Transverse colon (tissue), 4 donors: ENCODE measurements around a stretch of chr9.

DNA sequence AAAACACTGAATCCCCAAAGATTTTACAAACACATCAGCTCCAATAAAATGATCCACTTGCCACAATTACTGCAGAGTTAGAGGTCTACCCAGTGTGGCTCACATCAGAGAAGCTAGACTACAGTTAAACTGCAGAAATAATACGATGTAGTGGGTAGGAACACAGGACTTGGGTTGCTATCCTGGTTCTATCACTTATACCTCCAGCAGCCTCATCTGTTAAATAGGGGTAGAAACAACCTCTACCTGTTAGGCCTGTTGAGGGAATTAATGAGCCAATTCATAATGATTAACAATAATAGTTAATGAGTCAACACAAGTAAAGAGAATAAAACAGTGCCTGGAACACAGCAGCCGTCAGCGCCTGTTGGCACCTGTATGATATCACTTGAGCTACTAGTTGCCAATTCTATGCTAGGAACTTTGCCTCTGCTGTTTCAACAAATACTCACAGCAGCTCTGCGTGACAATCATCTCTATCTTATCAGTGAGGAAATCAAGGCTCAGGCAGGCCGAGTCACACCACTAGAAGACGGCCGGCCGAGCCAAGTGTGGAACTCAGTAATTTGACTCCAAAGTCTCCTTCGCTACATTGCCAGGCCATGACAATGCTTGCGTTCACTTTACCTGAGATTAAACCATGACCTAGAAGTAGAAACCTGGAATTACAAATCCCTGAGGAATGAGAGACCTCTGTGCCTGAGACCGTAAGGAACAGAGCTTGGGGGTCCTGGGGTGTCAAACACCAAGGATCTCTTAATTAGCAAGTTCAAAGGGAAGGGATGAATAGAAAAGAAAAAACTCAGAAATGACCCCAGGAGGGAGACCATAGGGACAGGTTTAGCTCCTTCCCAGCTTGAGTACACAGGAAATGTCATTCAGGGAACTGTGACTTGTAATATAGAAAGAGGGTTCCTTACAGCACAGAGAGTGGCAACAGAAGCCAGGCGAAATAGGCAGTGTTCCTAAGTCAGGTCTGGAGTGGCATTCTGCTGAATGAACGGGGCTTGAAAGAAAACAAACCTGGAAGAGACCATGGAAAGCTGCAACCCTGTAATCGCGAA is 109.2 kb downstream of the SUSD1 start:
- PRO-cap, result bidirectional peak, plus-strand start at position 528 of the sequence, minus-strand start at position 383 of the sequence
- RAMPAGE, long total RNA, 4 experiments, result no peak in any of the 4 experiments

DNA sequence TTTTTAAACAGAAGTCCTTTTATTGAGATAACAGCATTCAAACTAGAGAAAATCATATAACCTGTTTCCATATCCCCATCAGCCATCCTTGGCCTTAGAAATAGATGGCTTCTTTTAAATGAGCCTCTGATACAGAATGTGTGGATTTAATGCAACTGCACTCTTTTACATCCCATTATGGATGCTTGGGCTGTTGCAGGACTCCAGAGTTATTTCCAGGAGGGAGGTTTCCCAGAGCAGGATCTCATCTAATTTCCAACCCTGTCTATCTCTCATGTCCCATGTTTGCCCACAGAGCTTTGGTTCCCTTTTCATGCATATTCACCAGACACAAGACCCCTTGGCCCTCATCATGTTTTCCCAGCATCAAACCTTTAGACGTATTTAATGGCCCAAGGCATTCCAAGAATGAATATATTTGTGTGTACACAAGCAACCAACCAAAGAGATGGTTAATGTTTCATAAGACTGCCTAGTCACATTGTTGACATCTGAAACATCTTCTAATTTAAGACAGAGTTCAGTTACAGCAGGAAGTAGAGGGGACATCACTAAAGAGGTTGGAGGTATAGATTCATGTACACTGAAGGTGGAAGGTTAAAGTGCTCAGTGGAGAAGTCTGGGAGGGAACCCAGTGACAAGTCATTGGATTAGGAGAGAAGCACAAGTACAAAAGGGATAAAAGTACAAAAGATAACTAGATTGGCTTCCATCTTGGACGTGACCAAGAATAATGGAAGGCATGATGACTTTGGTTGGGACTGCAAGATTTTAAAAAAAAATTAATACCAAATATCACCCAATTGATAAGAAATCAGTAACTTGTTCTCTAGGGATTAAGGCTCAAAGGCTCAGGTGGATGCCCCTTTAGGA is 49.2 kb downstream of the SUSD1 start:
- PRO-cap, result bidirectional peak, plus-strand start at position 609 of the sequence, minus-strand start at position 410 of the sequence; unidirectional peak, plus-strand start at position 609 of the sequence
- RAMPAGE, long total RNA, 4 experiments, result no peak in any of the 4 experiments

DNA sequence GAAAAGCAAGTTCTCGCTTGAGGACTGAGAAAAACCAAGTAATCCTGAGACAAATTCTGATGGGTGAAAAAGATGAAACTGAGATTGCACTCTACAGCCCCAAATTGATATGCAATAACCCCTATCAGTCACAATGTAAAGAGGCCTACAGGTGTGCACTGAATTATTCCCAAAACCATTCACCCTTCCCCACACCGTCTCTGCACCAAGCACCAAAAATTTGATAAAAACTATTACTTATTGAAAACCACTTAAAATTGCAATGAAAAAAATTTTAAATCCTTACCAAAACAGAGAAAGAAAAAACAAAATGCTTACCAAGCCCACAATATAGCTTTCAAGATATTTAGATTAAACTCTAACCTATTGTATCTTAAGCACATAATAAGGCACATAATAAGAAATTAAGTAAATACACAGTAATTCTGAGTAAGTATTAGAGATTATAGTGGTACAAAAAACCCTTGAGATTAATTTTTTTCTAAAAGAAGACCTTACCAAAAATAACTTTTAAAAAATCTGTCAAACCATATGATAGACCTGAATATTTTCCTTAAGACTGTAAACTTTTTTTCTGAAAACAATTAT is 47.4 kb upstream of the SUSD1 start:
- PRO-cap, result no peak
- RAMPAGE, long total RNA, 4 experiments, result no peak in any of the 4 experiments

GRCh38 chr9:112597733-112598450 is 111.3 kb downstream of the KIAA1958 start:
- PRO-cap, result no peak
- RAMPAGE, long total RNA, 4 experiments, result no peak in any of the 4 experiments

DNA sequence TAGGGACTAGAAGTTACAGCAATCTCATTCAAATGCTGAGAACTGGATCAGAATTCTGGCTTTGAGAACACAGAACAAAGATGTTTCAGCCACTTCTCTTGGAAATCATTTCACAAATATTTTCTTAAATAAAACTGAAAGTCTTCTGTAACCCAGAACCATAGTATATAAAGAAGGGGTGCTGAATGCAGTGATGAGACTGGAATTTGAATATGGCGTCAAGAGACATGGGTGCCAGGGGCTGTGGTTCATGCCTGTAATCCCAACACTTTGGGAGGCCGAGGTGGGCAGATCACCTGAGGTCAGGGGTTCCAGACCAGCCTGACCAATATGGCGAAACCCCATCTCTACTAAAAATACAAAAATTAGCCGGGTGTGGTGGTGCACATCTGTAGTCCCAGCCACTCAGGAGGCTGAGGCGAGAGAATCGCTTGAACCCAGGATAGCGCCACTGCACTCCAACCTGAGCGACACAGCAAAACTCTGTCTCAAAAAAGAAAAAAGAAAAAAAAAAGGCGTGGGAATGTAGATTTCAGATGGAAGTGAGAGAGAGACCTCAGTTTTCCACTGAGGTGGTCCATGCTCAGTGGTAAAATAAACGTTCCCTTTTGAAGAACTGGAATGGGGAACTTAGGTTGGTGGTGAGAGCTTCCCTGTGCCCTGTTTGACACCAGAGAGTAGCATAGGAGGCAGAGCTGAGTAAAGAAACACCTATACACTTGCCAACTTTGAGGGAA is 110.9 kb downstream of the INIP start:
- PRO-cap, result no peak
- RAMPAGE, long total RNA, 4 experiments, result start-site peak on the plus strand in 1 of 4 experiments, centred at position 454 of the sequence, 5 reads per replicate

DNA sequence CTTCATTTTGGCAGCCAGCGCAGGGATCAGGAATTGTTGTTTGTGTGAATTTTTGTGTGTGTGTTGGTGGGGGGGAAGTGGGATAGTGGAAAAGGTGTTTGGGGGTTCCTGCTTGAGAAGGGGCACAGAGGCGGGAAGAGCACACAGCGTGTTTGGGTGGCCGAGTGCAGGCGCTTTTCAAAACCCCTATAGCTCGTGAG is 11.5 kb downstream of the SNX30 start:
- PRO-cap, result unidirectional peak, plus-strand start at position 119 of the sequence
- RAMPAGE, long total RNA, 4 experiments, result no peak in any of the 4 experiments

- PRO-cap, result no peak
- RAMPAGE, long total RNA, 4 experiments, result no peak in any of the 4 experiments
Observed at GRCh38 chr9:113152558-113153120, 1.8 kb downstream of the SLC31A2 start.

- PRO-cap, result bidirectional peak, plus-strand start at chr9:113156055, minus-strand start at chr9:113156029
- RAMPAGE, long total RNA, 4 experiments, result no peak in any of the 4 experiments
Observed at GRCh38 chr9:113155754-113156427, 5.1 kb downstream of the SLC31A2 start.

DNA sequence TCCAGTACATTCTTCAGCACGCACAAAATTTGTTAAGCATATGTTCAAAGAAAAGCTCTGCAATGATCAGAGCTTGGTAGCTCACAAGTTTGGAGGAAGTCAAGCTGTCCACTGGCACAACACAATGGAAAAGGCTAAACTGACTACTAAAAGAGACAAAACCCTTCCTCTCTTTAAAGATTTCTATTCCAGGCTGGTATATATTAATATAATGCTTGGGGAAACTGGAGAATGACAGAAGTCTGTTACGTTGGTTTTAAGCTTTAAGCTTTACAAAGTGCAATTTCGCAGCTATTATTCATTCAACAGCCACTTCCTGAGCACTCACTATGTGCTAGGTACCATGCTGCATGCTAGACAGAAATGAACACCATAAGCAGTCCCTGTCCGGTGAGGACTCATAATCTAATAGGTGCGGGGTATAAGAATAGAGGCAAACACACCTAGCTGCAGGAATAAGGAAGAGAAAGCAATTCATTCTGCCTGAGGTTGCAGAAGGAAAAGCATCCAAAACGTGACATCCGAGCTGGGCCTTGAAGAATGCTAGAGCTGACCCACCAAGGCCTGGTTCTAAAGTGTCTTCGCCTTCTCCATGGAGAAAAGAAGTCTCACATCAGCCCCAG is 719 bp downstream of the FKBP15 start:
- PRO-cap, result unidirectional peak, plus-strand start at position 486 of the sequence
- RAMPAGE, long total RNA, 4 experiments, result no peak in any of the 4 experiments

DNA sequence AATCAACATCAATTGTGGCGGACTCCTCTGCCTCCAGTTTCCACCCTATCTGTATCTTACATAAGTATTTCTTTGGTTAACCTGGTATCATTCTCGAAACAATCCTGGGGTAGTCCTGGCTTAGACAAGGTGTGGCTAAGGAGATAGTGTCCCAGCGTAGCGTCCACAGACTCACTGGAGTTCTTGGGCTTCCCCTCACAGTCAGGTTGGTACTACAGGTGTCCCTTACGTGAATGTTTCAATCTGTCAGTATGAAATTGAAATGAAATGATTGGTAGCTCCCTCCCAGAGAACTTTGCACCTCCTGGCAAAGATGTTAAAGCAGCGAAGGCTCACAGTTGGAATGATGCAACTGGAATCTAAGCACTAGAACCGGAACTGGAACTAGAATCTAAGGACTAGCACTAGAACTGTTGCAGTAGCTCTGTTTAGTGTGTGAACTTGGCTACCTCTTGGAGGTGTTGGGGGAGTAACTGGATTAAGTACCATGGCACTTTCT is 1.1 kb downstream of the SLC31A1 start:
- PRO-cap, result bidirectional peak, plus-strand start at position 346 of the sequence, minus-strand start at position 223 of the sequence
- RAMPAGE, long total RNA, 4 experiments, result no peak in any of the 4 experiments

DNA sequence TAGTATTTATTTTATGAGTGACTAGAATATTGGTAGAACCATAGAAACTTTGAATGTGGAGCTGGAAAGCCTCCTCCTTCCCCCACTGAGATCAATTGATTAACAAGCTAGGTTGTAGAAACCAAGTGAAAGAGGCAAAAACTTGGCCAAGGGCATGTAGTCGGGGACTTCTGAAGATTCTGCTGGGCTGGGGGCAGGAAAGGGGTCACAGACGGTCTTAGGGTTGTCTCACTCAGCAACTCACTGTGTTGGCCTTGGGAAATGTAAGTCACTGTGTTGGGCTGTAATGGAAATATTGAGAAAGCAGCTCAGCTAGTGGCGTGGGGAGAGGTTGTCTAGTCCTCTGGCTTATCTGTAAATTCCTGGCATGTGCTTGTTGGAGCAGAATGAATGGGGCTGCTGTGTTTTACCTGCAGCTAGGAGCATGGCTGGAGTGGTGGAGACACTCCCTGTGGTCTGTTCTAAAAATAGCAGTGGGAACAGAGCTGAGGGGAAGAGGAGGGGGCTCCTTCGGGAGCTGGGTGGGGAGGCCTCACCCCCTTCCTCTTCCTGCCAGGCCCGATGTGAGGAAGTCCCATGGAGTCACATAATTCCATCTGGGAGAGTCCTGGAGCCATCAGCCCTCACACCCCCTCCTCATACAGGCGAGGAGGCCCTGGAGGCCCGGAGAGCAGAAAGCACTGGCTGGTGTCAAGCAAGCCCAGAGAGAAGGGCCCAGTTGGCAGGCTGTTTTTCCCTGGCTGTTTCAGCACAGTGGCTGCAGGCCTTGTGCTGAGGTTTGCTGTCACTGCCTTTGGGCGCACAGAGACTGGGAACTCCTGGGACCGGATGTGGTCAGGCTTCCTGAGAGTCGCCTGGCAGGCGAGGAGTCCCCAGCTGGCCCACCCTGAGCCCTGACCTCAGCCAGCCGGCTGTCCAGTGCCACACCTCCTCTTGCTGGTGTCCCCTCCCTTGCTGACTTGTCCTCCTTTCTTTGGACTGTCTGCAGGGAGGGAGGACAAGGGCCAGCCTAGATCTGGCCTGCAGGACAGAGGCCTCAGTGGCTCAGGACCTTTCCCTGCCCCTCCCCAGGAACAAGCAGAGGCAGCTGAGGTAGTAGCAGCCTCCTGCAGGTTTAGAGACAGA is 84.9 kb downstream of the RGS3 start:
- PRO-cap, result no peak
- RAMPAGE, long total RNA, 4 experiments, result no peak in any of the 4 experiments

DNA sequence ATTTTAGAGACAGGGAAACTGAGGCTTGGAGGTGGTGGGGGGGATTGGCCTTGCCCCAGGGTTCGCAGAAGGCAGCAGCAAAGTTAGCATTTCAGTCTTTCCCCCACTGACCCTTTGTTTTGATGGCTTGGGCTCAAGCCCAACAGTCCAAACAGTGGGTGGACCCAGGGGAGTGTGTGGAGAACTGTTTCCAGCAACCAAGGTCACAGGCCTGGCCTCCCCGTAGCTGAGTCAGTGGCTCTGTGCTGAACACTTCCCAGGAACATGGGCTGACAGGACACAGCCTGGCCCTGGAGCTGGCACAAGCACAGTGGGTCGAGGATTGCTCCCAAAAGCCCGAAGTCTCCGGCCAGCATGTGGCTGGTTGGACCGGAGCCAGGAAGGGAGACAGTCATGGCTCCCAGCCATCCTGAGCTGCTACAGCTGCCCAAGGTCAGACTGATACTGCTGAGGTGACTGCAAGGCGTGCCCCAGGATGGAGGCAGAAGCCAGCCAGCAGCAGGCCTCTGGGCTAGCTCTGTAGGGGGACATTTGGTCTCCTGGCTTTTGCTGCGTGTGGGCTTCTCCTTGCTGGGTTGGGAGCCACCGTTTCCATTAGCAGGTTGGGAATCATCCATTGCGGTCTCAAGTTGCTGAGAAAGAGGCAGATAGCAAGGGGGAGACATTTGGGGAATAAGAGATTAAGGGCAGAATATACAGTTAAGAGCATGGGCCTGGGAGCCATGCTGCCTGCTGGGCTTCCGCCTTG is 95.6 kb downstream of the RGS3 start:
- PRO-cap, result no peak
- RAMPAGE, long total RNA, 4 experiments, result no peak in any of the 4 experiments

- PRO-cap, result no peak
- RAMPAGE, long total RNA, 4 experiments, result no peak in any of the 4 experiments
Observed at GRCh38 chr9:113566668-113567065, 103.1 kb downstream of the RGS3 start.

DNA sequence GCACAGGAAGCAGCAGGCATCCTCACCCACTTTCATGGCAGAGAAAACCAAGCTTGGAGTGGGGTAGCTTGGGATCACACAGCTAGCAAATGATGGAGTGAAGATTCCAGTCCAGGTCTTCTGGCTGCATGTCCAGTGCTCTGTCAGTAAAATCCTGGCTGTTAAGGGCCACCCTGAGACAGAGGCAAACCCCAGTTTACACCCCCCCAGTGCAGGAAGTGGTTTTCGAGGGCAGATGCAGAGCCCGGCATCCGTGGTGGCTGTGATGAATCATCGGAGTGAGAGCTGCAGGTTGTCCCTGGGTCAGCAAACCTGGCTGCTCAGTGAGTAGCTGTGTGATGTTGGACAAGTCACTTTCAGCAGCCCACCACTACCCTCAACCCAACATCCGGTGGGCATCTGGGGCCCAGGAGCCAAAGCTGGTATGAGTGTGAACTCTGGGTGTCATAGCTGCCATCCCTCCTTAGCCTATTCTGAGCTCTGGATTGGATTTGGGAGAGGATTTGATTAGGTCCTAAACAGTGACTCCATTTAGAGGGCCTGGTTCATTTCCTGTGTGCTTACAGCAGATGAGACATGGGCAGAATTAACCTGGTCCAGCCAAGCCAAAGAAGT is 115.5 kb downstream of the RGS3 start:
- PRO-cap, result no peak
- RAMPAGE, long total RNA, 4 experiments, result no peak in any of the 4 experiments

DNA sequence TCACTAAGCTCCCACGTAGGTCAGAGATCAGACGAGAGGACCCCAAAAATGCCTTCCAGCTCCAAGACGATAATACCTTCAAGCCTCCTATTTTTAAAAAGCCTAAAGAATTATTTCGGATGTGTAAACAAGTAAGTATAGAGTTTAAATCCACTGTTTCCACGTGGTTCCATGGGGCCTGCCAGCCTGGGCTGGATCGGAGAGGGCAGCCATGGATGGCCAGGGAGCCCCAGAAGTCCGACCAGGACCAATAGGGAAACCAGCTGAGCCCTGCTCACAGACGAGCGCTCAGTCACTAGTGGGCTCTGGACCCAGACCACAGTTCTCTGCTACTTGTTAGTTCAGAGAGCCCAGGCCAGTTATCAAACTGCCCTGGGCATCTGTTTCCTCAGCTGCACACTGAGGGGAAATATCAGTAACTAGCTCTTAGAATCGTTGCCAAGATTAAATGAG is 124.7 kb downstream of the RGS3 start:
- PRO-cap, result no peak
- RAMPAGE, long total RNA, 4 experiments, result no peak in any of the 4 experiments

DNA sequence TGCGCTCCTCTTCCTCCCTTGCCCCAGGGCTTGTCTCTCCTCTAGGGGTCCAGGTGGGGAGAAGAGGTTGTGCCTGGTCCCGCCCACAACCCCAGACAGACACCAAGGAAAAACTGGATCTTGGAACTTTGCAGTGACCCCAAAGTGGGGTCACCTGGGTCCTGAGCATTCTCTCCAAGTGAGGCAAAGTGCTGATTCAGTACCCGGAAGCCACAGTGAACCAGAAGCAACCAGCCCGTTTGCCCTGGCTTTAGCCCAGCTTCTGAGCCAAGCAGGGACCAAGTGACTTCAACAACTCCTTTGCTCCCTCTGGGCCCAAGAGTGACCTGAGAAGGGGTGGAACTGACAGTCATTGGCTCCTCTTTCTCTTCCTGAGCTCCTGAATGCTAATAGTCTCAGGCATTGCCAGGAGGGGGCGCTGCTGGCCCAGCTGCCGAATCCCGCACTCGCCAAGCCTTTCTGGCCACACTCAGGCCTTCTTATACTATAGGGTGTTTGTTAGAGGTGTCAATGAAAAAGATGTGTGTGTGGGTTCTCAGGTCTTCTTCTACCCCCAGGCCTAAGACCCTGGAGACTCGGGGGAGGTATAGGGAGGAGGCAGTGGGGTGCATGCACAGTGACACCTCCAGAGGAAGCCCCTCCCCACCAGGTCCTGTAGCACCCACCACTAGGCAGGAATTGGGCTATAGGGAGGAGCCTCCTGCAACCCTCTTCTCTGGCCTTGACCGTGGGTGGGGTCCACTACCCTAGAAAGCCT is 128.1 kb downstream of the RGS3 start:
- PRO-cap, result no peak
- RAMPAGE, long total RNA, 4 experiments, result no peak in any of the 4 experiments

DNA sequence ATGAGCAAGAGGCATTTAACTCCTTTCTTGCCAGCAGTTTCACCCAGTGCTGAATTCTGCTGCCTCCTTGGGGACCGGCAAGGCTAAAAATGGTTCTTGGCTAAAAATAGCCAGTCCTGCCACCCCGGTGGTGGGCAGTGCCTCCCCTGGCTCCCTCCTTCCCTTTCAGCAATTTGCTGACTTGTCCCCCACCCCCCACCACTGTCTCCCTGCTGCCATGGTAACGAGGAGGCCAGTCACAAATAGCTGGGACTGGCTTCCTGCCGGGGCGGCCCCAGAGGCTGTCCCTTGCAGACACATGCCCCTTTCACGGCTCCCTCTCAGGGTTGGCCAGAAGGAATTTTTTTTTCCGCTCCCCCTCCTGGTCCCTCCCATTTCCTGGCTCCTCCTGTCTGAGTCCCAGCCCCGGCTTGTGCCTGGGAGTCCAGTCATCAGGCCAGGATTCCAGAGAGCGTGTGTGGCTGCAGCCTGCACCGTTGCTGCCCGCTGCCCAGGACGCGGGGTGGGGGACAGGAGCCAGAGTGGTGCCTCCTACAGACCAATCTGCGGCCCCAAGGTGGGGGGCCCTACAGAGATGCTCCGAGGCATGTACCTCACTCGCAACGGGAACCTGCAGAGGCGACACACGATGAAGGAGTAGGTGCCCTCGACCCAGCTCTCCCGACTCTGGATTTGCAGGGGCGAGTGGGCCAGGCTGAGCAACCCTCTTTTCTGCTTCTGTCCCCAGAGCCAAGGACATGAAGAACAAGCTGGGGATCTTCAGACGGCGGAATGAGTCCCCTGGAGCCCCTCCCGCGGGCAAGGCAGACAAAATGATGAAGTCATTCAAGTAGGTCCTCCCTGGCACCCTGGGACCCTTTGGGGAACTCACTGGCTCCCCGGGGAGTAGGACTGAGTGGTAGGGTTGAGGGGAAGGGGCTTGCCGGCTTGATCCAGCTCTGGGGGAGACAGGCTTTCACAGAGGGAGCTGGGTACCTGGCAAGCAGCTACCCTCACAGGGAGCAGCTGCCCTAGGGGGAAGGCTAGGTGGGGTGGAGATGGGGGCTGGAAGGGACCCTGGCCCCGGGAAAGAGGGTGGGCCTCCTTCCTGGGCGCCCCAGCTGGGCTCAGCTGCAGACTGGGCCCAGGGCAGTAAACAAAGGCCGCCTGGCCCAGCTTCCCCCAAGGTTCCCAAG is 130.6 kb downstream of the RGS3 start:
- PRO-cap, result unidirectional peak, plus-strand start at position 447 of the sequence
- RAMPAGE, long total RNA, 4 experiments, result start-site peak on the plus strand in 2 of 4 experiments, centred at positions 372 to 644 of the sequence, 7 to 20 reads per replicate

- PRO-cap, result no peak
- RAMPAGE, long total RNA, 4 experiments, result no peak in any of the 4 experiments
Observed at GRCh38 chr9:113620126-113621114, 156.9 kb downstream of the RGS3 start.

- PRO-cap, result no peak
- RAMPAGE, long total RNA, 4 experiments, result no peak in any of the 4 experiments
Observed at GRCh38 chr9:114004105-114004740, 73.9 kb downstream of the AMBP start.

DNA sequence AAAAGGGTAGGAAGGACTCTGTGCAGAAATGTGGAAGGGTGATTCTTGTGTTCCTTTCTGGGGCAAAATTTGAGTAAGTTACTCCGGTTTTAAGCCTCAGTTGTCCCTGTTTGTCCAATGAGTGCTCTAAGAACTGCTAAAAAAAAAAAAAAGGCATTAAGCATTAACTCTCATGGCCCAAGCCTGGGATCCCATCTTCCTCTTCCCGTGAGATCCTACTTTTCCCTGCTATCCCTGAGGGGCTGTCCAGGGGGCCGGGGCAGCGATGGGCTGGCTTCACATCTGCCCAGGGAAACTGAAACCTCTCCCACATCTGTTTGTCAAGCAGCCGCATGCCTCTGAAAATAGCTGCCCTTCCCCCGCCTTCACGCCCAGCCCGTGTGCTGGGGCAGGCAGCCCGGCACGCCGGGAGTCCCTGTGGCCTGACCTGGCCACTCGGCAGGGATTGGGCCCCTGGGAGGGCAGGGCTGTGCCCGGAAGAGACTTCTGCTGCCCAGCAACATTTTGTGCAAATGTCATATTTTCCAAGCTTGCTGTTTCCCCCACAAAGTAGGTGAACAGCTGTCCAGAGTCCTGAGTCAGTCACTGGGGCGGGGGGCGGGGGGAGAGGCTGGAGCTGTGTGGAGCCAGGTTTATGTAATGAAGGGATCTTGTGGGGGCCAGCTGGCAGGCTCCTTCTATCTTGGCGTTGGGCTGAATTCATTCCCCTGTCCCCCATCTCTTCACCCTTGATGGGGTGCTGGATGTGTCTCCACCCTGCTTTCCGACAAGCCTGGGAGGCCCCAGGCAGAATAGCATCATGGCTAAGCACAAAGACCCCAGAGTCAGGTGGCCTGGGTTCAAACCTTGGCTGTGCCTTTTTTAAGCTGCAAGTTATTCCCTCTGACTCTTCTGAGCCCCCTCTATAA is 8.2 kb downstream of the COL27A1 start:
- PRO-cap, result no peak
- RAMPAGE, long total RNA, 4 experiments, result no peak in any of the 4 experiments